GM12892 (cell line): ENCODE measurements around the genes PAFAH1B2, BACE1 and CEP164.

GRCh38 chr11:116981466-116981841, 116.8 kb downstream of the SIK3 start:
- RRBS: no CpG with 5 or more reads among the region's 4 CpGs

GRCh38 chr11:116984128-116984656, 114.0 kb downstream of the SIK3 start:
- RRBS: no CpG with 5 or more reads among the region's 7 CpGs

DNA sequence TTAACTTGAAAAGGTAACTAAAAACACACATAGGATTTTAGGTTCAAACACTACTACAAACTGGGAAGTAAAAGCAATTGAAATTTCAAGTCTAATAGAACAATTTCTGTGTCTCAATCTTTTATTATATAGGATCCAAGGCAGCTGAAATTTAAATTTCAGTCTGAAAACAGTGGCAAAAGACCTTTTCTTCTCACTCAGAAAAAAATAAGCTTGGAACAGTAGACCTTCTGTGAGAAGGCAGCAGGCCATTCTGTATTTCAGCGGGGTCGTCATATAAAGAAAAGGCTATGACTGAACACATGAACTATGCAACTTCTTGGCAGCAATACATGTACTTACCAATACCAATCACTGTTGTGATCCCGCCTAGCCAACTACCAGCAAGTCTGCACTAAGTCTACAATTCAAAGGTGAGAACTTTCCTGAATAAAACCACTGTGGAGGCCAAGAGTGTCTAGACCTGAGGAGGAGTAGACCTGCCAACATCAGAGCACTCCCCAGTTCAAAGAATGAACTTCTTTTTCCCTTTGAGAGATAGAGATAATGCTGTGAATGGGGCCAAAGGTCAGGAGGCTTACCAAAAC, 108.3 kb downstream of the SIK3 start:
- RRBS: no CpG with 5 or more reads among the region's 3 CpGs

GRCh38 chr11:117083552-117084005, 14.6 kb downstream of the SIK3 start:
- RRBS: no CpG with 5 or more reads among the region's 3 CpGs

- RRBS: no CpG with 5 or more reads among the region's 4 CpGs
These were observed 3.4 kb downstream of the SIK3 start for GRCh38 chr11:117094578-117095410.

GRCh38 chr11:117143762-117145022, at the start of gene PAFAH1B2:
TSS of gene PAFAH1B2 (plus strand) at chr11:117144287.
- RRBS: 2% methylated on average over 23 of the region's 96 CpGs

- RRBS: no CpG with 5 or more reads among the region's 8 CpGs
These were observed 7.2 kb downstream of the SIDT2 start for GRCh38 chr11:117185585-117186386.

GRCh38 chr11:117288784-117289937, 26.9 kb downstream of the BACE1 start:
- RRBS: no CpG with 5 or more reads among the region's 13 CpGs

DNA sequence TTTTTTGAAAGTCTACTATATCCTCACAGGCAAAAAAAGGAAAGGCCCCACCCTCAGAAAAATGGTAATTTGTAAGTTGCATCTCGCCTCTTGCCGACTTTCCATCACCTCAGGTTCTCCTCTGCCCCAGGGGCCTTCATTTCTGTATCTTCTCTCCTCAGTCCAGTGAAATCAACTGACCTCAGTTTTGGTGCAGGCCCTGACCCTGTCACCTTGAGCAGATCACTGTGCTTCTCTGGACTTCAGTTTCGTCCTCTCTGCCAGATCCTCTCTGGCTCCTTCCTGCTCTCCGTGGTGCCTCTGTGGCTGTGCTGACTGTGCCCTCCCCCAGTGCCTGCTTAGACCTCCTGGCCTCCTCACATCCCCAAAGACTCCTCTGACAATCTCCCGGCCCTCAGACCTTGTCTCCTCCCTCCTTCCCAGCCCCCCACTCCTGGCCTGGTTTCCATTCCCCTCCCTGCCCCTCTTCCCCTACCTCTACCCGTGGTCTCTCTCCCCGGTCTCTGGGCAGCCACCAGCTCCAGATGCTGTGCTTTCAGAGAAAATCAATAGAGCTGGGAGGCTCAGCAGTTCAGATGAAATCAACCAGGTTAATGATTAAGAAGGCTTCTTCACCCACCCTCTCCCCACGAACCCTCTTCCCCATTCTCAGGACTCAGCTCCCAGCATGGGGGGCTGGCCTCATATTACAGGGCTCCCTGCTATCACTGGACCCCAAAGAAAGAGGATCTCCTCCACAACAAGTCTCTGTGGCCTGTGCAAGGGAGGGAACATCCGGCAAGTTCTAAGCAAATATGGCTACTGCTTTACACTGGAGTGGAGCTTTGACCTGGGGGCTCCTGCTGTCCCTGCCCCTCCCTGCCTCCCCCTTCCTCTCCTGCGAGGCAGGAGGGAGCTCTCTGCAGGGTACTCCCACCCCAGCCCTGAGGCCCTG, 16.6 kb downstream of the BACE1 start:
- RRBS: no CpG with 5 or more reads among the region's 10 CpGs

GRCh38 chr11:117314740-117315113, 1.3 kb downstream of the BACE1 start:
- RRBS: no CpG with 5 or more reads among the region's 9 CpGs

GRCh38 chr11:117315574-117316659, at the start of gene BACE1:
TSS of gene BACE1 (minus strand) at chr11:117316256.
- RRBS: 12% methylated on average over 30 of the region's 75 CpGs

GRCh38 chr11:117327528-117328408, at the start of gene CEP164:
TSS of gene CEP164 (plus strand) at chr11:117327854.
- RRBS: under 1% methylated on average over 10 of the region's 66 CpGs

- RRBS: no CpG with 5 or more reads among the region's 12 CpGs
These were observed 751 bp downstream of the CEP164 start for GRCh38 chr11:117328409-117328801.

GRCh38 chr11:117390379-117390612, 62.6 kb downstream of the CEP164 start:
- RRBS: no CpG with 5 or more reads among the region's 2 CpGs

- RRBS: 19% methylated on average over 4 of the region's 7 CpGs
These were observed 208.4 kb downstream of the CEP164 start for GRCh38 chr11:117536189-117536394.

DNA sequence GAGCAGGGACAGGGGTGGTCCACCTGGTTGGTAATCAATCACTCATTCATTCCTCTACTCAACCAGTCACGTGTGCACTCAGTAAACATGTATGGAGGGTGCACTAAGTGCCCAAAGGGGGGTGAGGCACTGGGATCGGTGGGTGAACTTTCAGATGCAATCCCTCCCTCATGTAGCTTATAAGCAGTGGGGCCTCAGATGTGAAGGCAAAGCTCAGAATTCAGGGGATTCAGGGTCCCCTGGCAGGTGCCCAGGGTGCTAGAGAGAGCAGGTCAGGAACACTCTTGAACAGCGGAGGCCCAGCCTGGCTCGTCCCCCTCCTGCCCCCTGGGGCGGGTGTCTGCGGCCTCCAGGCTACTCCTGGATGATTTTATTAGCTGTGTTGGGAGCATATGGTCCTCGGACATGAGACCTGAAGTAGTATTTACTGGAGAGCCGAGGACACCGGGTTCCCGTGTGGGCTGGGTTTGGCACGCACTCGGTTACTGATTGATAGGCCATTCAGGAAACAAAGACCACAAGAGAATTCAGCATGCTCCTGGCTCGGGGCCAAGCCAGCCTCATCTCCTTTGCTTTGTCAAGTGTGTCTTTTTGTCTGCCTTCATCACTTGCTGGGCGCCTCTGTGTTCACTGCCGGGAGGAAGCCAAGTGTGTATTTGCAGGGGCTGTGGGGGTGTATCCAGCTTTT, 9.9 kb downstream of the FXYD2 start:
- RRBS: no CpG with 5 or more reads among the region's 15 CpGs

DNA sequence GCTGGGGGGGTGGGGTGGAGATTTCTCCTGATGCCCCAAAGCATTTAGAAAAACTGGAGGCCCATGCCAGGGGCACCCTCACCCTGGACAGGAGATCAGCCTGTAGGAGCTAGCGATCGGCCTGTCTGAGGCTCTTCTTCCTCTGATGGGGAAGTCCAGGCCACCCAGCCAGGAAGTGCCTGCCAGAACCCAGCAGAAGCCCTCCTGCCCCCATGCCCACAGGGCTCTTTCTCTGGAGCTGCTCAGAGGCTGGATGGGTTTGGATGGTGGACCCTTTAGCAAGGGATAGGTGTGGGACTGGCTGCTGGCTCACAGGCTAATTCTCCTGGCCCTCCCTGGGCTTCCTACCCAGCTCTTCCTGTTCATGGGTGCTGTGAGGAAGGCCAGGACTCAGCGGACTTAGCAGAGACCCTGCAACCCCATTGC, 7.7 kb downstream of the FXYD2 start:
- RRBS: no CpG with 5 or more reads among the region's 3 CpGs

DNA sequence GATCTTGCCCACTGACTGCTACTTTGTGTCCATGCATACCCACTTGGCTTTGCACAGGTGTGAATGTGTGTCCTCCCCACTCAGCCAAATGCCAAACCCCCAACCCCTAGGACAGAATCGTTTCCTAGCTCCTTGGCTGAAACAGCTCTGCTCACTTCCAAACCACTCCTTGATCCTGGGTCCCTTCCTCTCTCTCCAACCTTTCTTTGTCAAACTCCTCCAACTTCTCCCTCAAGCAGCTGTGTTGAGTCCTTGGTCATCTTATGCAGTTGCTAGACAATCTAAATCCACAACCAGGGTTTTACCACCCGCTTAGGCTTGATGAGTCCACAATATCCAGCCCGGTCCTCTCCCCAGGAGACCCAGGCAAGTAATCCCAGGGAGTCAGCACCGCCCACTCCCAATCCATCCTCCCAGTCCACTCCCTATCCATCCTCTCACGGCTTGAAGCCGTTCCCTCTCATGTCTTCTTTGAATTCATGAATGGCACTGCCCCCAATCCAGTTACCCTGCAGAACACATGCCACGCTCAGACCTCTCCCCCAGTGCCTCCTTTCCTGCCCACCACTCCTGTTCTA, 3.5 kb upstream of the FXYD6 start:
- RRBS: no CpG with 5 or more reads among the region's 7 CpGs

DNA sequence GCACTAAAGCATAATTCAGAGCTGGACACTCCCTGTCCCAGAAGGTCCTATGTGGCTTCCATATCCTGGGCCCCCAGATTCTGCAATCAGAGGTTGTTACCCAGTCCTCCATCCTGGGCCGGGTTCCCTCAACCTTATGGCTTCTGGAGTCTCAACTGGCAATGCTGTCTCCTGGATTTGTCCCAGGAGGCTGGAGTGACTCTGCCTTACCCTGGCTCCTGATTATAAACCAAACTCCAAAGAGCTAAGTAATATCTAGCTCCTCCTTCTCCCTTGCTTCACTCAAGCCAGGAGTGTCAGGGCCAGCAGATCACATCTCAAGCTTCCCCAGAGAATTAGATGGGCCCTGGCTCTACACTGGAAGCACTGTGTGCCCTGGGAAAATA, 14.0 kb upstream of the SMIM35 start:
- RRBS: no CpG with 5 or more reads among the region's 1 CpG

DNA sequence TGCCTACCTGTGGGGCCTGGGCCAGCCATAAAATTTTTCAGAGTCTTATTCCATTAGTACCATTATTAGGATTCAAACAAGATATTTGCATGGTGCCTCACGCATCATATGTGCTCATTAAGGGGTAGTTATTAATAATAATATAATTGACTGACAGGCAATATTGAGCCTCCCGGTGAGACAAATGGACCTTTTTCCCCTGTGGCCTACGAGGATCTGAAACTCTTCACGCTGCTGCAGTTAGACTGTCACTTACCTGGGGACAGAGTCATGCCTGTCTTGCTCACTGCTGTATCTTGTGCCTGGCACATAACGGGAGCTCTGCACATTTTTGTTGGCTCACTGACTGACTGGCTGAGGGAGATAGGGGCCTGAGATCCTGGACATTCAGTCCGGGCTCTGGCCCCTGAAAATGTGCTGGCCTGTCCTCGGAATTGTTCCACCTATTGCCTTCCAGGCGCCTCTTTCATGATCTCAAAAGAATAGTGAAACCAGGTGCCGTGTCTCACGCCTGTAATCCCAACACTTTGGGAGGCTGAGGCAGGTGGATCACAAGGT, 696 bp upstream of the CD3D start:
- RRBS: no CpG with 5 or more reads among the region's 10 CpGs